ENCODE measurements around a stretch of chr21.

DNA sequence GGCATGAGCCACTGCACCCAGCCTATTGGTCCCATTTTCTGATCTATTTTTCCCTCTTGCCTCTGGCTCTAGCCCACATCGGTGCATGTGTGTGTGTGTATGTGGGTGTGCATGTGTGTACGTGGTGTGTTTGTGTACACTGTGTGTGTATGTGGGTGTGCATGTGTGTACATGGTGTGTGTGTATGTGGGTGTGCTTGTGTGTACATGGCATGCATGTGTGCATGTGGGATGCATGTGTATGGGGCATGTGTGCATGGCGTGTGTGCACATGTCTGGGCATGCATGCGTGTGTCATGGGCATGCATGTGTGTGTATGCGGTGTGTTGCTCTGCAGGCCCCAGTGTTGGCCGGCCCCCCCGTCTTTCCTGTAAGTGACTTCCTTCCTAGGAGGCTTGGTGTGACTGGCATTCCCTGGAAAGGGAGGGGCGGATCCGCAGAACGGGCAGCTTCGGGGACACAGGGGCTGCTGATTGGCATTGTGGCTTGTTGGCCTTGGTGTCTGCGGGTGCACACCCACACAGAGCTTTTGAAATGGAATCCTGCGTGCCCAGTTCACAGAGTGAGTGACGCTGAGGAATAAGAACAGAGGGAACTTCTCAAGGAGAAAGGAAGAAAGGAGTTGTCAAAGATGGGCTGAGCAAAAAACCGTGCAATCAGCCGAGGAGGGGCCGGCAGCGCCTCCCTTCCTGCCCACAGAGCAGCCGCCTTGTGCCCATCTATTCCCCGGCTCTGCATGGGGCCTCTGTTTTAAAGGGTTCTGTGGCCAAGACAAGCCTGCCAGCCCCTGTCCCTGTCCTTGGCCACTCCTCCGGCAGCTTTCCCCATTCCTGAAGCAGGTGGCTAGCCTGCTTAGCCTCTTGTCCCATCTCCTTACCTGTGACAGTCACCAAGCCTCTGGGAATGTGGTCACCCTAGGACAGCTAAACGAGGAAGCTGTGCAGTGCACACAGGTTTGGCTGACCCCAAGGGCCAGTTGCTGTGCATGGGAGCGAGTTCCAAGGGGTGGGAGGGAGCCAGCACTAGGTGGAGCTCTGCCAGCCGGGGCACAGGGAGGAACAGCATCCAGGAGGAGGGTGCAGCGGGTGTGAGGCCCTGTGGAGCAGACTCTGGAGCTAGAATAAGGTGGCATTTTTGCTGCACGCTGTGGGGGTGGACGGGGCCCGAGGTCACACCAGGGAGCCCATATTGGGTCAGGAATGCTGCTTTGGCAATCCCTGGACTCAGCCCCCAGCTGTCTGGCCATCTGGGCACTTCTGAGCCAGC, 8.2 kb downstream of the PDXK start:
- PRO-cap, result no peak
- RRBS, result 97% methylated on average over 3 of the region's 28 CpGs

DNA sequence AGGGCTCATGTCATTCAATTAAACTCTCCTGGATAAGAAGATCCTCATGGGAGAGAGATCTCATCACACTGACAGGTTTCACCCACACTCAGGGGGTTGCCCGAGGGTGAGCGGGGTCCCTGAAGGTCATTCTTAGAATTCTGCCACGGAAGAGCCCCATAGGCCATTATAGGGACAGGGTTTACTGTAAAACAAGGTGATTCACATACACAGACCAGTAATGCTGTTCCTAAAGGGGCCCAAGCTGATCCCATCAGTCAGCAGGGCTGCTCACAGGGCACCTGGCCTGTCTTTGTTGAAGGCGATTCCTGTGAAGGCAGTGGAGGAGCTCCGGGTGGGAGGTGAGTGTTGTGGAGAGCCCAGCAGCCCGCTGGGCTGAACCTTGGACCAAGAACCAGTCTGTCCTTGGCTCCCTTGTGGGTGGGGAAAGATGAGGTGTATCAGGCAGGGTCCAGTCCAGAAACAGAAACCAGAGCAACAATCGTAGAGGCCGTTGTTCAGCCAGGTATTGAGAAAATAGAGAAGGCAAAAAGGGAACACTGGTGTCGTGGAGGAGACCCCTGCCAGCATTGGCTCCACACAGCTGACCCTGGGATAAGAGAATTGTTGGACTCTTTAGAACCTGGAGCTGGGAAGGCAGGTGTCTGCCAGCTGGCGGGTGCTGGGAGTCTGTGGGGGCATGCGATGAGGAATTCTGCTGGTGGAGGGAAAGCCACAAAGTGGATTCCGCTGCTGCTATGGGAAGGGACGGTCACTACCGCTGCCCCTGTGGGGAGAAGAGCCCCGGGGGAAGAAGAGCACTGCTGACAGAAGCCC, 12.6 kb downstream of the PDXK start:
- PRO-cap, result no peak
- RRBS, result no CpG with 5 or more reads among the region's 15 CpGs

GRCh38 chr21:43755594-43756391, 20.3 kb downstream of the CSTB start:
- PRO-cap, result no peak
- RRBS, result 96% methylated on average over 3 of the region's 38 CpGs

GRCh38 chr21:43758081-43758642, 17.9 kb downstream of the CSTB start:
- PRO-cap, result no peak
- RRBS, result 95% methylated on average over 4 of the region's 19 CpGs

DNA sequence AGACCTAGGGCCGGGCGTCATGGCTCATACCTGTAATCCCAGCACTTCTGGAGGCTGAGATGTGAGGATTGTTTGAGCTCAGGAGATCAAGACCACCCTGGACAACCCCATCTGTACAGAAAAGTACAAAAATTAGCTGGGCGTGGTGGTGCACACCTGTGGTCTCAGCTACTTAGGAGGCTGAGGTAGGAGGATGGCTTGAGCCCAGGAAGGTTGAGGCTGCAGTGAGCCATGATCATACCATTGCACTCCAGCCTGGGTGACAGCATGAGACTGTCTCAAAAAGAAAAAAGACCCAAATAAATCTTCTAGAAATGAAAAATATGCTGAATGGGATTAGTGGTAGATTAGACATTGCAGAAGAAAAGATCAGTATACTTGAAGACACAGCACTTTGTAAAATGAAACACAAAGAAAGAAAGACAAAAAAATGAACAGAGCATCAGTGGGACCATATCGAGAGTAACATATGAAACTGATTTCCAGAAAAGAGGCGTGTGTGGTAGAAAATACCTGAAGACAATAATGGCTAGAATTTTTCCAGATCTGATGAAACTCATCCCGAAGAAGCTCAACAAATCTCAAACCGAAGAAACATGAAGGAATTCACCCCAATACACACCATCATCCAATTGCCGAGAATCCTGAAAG, 36.6 kb downstream of the AGPAT3 start:
- PRO-cap, result no peak
- RRBS, result no CpG with 5 or more reads among the region's 8 CpGs

- PRO-cap, result no peak
- RRBS, result no CpG with 5 or more reads among the region's 6 CpGs
Measured at GRCh38 chr21:43913800-43914188, 48.8 kb downstream of the AGPAT3 start.

DNA sequence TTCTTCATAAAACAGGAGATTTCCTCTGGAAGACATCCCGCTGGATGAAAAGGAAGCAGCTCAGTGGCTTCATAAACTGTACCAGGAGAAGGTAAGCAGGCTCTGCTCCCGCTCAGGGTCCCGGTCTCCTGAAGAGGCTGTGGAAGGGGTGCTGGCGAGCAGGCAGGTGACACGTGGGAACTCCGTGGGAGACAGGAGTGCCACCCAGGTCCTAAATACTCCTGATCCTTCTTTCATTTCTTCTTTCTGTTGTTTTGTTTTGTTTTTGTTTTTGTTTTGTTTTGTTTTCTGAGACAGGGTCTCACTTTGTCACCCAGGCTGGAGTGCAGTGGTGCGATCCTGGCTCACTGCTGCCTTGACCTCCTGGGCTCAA, 34.1 kb upstream of the TRAPPC10 start:
- PRO-cap, result no peak
- RRBS, result no CpG with 5 or more reads among the region's 7 CpGs

GRCh38 chr21:43980611-43981413, 31.3 kb upstream of the TRAPPC10 start:
- PRO-cap, result no peak
- RRBS, result no CpG with 5 or more reads among the region's 30 CpGs

GRCh38 chr21:44012590-44012924, 448 bp downstream of the TRAPPC10 start:
- PRO-cap, result bidirectional peak, plus-strand start at chr21:44012807, minus-strand start at chr21:44012562
- RRBS, result 2% methylated on average over 27 of the region's 42 CpGs

GRCh38 chr21:44035309-44035497, 23.1 kb downstream of the TRAPPC10 start:
- PRO-cap, result no peak
- RRBS, result no CpG with 5 or more reads among the region's 2 CpGs

- PRO-cap, result no peak
- RRBS, result no CpG with 5 or more reads among the region's 3 CpGs
Measured at GRCh38 chr21:44035654-44036198, 23.6 kb downstream of the TRAPPC10 start.

- PRO-cap, result no peak
- RRBS, result no CpG with 5 or more reads among the region's 12 CpGs
Measured at GRCh38 chr21:44054422-44055353, 42.6 kb downstream of the TRAPPC10 start.

- PRO-cap, result no peak
- RRBS, result no CpG with 5 or more reads among the region's 19 CpGs
Measured at GRCh38 chr21:44083443-44084464, 23.4 kb upstream of the PWP2 start.

GRCh38 chr21:44159562-44160251, 26.2 kb downstream of the GATD3 start:
- PRO-cap, result no peak
- RRBS, result no CpG with 5 or more reads among the region's 28 CpGs

GRCh38 chr21:44358707-44359261, 5.4 kb downstream of the TRPM2 start:
- PRO-cap, result no peak
- RRBS, result no CpG with 5 or more reads among the region's 16 CpGs

DNA sequence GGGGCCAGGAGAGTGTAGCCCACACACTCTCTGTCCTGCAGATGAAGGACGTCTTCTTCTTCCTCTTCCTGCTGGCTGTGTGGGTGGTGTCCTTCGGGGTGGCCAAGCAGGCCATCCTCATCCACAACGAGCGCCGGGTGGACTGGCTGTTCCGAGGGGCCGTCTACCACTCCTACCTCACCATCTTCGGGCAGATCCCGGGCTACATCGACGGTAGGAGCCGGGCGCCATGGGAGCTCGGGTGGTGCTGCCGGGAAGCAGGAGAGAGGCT, 48.8 kb upstream of the LRRC3 start:
- PRO-cap, result no peak
- RRBS, result 94% methylated on average over 6 of the region's 15 CpGs

DNA sequence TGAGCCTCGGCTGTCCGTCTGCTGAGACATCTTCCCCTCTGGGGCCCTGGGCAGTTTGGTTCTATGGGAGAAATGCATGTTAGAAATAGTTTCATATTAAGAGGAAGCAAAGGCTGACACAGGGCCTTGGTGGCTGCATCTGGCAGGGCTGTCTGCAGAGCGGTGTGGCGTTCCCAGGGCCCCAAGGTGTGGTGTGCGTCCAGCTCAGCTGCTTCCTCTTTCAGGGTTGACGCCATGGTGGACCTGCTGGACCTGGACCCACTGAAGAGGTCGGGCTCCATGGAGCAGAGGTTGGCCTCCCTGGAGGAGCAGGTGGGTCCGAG, 31.9 kb upstream of the LRRC3 start:
- PRO-cap, result no peak
- RRBS, result no CpG with 5 or more reads among the region's 8 CpGs

- PRO-cap, result no peak
- RRBS, result no CpG with 5 or more reads among the region's 16 CpGs
Measured at GRCh38 chr21:44478161-44478839, 23.0 kb downstream of the LRRC3 start.

DNA sequence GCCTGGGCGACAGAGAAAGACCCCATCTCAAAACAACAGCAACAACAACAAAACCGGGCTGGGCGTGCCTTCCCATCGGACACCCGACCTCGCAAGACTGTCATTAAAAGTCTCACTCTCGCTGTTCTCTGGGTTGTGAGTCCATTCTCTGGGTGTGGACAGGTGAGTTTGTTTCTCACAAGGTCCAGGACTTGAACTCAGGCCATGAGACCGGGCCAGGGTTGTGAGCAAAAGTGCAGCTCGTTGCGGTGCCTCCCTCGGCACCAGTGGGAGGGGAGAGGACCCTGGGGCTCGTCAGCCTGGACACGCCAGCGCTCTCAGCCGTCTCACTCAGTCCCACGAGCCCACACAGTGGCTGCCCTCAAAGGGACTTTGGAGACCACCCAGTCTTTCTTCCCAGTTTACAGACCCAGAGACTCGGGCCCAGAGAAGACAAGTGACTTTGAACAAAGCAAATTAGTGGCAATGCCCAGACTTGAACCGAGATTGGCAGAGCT, 28.0 kb downstream of the LRRC3 start:
- PRO-cap, result no peak
- RRBS, result no CpG with 5 or more reads among the region's 18 CpGs

DNA sequence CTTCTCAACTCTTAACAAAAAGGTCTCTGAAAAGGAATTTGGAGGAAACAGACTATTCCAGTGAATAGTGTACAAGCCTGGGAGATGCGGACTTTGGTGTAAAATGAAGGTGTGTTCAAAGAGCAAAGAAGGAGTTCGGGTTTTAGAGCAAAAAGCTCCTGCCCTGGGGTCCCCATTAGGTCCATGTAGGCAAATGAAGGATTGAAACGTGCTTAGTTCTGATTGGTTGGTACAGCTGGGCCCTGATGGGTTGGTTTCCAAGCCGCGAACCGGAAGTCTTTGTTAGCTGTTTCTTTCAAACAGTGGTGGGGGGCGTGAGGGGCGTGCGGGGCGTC, 29.1 kb downstream of the LRRC3 start:
- PRO-cap, result no peak
- RRBS, result no CpG with 5 or more reads among the region's 10 CpGs